H4 (cell line): ENCODE measurements around a stretch of chr2.

DNA sequence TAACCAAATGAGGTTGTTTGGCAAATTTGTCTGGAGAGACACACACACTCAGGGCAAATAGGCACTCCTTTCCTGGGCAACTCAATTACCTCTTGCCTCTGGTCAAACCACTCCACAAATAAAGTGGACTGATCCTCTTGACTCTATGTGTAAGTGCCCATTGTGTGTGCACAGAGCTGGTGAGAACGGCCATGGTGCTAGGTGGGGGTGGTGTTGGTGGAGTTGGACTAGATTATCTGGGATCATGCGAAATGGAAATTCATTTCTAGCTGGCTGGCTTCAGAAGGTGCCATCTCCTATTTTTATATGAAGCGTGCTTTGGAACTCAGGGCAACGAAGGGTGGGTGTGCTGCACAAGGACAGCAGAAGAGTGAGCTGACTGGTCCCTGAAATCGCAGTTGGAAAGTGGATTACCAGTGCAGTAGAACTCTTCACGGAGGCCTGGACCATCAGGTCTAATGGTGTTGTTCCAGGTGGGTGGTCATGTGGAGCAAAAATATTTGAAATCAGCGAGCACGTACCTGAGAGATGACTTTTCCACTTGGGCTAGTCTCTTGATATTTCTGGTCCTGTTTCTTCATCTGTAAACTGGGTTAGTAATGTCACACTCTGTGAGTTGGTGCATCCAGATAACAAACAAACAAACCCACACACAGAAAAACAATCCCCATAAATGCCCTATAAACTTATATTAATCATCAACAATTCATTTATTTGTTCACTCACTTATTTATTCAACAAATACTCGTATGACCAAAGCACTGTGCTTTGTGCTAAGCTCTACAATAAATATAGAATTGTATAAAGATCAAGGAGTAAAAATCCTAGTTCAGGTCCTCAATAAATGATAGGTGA is 150.0 kb downstream of the RPIA start:
- RAMPAGE, long total RNA: no peak

- RAMPAGE, long total RNA: no peak
Measured at GRCh38 chr2:88880375-88880815, 188.9 kb downstream of the RPIA start.

- RAMPAGE, long total RNA: no peak
Measured at GRCh38 chr2:88884969-88885645, 193.6 kb downstream of the RPIA start.

- RAMPAGE, long total RNA: no peak
Measured at GRCh38 chr2:89117549-89118070, 426.1 kb downstream of the RPIA start.

GRCh38 chr2:89245360-89245834 is 553.9 kb downstream of the RPIA start:
- RAMPAGE, long total RNA: no peak

DNA sequence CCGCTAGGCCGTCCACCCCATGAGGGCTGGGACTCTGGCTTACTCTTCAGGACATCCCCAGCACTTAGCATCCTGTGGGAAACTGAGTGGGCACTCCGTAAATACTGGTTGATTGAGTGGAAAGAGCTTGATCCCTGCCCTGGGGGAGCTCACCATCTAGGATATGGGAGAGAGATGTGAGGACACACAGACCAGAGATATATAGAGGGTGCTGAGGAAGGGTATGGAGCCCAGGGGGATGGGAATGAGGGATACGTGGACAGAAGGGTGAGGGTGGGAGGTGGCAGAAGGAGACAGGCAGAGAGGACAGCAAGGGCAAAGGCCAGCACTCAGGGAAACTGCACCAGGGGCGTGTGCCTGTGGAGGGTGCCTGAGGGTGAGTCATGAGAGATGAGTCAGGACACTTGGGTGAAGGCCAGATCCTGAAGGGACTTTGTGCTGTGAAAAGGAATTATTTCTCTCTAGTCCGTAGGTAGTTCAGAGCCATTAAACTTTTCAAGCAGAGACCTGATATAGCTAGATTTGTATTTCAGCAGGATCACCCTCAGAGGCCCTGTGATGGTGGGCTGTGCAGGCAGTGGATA is 2820.8 kb upstream of the AQP7B start:
- RAMPAGE, long total RNA: no peak

DNA sequence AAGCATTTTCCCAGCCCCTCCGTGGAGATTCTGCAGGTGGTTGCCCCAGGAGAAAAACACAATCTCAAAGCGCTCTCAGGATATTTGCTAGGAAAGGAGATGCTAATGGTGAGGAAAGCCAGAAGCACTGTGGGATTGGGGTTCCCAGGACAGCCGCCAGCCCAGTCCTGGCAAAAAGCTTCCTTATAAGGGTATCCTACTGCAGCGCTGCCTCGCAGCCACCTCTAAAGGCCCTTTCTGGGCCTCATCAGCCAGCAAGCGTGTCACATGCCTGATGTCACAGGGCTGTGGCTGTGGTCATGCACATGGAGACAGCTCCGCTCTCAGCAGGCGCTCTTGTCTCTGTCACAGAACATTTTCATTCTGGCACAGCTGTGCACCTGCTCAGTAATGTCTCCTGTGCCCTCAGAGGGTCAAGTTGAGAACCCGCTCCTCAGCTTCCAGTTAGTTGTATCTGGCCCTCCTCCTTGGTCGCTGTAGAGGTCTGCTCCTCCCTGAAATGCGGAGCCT is 17.7 kb upstream of the MAL start:
- RAMPAGE, long total RNA: no peak

GRCh38 chr2:95018763-95019657 is 6.5 kb upstream of the MAL start:
- RAMPAGE, long total RNA: no peak

GRCh38 chr2:95040946-95041461 is 15.5 kb downstream of the MAL start:
- RAMPAGE, long total RNA: no peak

DNA sequence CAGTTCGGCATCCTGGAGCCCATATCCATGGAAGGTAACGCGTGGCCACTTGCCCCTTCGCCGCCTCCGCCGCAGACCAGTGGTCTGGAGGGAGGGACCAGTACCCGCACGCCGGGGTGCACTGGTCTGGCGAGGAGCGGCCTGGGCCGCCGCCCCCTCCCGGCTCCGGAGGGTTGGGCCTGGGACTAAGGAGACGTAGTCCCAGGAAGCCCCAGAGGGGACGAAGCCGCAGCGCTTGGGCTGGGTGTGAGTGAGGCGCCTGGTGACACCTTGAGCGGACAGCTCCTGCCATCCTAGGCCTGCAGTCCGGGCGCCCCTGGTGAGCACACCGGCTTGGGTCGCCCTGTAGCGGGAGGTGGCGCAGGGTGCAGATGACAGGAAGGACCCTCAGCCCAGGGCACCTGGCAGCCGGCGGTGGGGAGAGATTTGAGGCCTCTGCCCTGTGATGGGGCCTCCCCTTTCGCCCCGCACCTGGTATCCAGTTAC is 50.0 kb downstream of the KCNIP3 start:
- RAMPAGE, long total RNA: no peak

GRCh38 chr2:95526120-95527414 is 42.0 kb upstream of the TRIM43B start:
- RAMPAGE, long total RNA: start-site peak on the minus strand at chr2:95526713-95526762, 27 reads

GRCh38 chr2:95551017-95551576 is 40.7 kb upstream of the TRIM43 start:
- RAMPAGE, long total RNA: no peak

DNA sequence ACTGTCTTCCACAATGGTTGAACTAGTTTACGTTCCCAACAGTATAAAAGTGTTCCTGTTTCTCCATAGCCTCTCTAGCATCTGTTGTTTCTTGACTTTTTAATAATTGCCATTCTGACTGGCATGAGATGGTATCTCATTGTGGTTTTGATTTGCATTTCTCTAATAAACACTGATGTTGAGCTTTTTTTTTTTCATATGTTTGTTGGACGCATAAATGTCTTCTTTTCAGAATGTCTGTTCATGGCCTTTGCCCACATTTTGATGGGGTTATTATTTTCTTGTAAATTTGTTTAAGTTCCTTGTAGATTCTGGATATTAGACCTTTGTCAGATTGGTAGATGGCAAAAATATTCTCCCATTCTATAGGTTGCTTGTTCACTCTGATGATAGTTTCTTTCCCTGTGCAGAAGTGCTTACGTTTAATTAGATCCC is 173.5 kb downstream of the ANKRD36C start:
- RAMPAGE, long total RNA: no peak

- RAMPAGE, long total RNA: no peak
Measured at GRCh38 chr2:95825688-95826115, 165.9 kb downstream of the ANKRD36C start.

GRCh38 chr2:95883723-95884659 is 107.6 kb downstream of the ANKRD36C start:
- RAMPAGE, long total RNA: no peak

GRCh38 chr2:96159217-96159811 is 14.1 kb upstream of the DUSP2 start:
- RAMPAGE, long total RNA: no peak

DNA sequence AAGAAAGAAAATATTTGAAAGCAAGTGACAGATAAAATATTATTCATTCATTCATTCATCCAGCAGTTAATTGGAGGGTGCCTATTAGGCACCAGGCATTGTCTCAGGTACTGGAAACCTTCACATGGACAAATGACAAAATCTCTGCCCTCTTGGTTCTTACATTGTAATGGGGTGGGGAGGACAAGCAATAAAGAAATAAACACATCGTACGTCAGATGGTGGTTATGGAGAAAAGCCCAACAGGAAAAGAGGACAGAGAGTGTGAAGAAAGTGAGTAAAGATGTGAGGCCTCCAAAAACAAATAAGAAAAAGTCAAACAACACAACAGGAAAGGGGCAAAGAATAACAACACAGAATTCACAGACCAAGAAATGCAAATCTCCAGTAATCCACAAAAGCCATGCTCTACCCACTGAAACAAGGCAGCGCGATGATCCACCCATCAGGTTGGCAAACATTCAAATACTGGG is 16.5 kb upstream of the DUSP2 start:
- RAMPAGE, long total RNA: no peak

DNA sequence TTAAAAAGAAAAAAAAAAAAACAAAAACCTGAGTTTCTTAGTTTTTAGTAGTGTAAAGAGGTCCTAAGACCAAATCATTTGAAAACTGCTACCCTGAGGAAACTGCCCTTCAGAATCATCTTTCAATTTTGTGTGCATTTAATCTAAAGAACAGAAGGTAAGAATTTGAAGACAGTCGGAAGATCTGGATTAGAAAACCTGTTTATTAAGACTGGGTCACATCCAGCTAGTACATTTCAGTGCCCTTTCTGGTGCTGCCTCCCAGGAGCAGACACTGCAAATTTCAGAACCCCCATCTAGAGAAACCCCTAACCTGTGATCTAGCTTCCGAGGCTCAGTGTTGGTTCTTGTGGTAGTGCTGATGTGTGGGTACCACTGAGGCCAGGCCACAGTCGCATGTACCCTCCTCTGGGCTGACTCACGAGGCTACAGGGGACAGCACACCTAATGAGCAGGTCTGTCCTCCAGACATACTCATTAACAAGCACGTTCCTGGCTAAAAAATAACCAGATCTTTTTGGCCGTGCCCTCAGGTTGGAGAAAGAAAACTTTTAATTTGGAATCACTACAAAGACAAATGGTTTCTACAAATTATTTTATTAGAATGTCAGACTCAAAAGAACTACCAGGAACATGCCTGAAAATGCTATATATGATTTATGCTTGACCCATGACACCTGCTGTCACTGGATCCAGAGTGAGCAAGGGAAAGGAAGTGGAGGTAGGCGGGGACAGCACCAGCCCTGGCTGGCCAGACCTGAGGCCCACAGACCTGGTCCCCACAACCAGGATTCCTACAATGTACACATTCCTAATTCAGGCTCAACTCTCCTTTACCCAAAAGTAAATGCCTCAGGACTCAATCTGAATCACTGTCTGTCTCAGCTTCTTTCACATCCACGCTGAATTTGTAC is 8.4 kb downstream of the CIAO1 start:
- RAMPAGE, long total RNA: no peak

- RAMPAGE, long total RNA: no peak
Measured at GRCh38 chr2:96315606-96316126, 9.5 kb upstream of the ITPRIPL1 start.

DNA sequence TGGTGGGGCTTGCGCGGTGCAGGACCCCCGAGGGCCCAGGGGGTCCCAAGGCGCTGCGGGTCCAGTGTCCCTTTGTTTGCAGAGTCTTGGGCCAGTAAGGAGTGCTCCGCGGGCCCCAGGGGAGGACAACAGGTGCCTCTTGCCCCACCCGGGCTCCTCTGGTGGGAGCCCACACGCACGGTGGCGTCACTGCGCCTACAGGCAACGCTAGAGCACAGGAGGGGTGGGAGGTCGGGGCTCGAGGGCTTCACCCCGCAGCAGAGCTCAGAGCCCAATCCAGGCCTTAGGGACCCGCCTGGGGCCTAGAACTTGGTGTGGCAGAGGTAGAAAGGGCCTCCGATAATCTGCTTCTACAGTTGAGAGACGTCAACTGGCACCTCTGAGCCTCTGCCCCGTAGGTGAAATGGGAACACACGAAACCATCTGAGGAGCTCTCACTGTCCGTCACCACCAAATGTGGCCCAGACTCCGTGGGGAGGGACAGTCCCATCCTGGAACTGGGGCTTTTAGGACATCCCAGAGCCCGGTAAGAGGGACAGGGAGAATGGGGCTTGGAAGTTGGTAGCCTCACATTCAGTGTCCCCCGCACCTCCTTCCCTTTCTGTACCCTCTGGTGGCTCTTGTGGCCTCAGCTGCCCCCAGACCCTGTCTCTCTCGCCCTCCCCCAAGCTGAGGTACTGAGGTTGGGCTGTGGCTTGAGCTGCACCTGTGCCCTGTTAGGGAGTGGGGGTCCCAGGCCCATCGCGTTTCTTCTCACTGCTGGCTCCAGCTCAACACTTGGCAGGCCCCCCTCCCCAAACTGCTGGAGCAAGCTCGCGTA is 1.5 kb downstream of the ARID5A start:
- RAMPAGE, long total RNA: no peak